Mucosa of descending colon (tissue), 1 donor: Measurements from ENCODE around the genes KCNJ11 and LDHC.

GRCh38 chr11:17388594-17388977 lies at the start of gene KCNJ11:
Gene KCNJ11, minus strand, starts transcription at chr11:17388659.
- PRO-cap = no peak

DNA sequence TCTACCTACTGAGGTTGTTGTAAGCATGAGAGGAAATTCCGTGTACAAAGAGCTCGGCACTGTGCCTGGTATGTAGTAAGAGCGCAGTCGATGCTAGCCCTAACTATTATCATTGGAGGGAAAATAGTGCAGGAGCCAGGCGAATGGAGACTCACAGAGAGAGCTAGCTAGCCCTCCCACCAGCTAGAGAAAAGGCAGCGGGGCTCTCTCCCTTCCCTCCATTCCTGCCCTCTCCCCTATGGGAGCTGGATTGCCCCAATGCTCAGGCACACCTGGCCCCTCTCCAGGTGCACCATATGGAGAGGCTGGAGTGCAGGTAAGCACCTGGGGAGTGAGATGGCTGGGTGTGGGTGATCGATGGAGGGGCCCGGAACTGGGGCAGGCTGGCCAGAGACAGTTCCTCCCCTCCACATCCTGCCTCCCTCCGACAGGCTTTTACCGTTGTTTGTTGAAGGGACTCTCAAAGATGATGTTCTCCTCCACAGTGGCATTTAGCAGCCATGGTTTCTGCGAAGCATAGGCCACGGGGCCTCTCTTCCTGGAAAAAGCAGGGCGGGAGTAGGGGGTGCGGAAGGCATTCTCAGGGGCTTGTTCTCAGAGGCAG lies 25.7 kb upstream of the KCNJ11 start:
- PRO-cap = no peak

GRCh38 chr11:17506670-17507113 lies 30.0 kb upstream of the ABCC8 start:
- PRO-cap = no peak

DNA sequence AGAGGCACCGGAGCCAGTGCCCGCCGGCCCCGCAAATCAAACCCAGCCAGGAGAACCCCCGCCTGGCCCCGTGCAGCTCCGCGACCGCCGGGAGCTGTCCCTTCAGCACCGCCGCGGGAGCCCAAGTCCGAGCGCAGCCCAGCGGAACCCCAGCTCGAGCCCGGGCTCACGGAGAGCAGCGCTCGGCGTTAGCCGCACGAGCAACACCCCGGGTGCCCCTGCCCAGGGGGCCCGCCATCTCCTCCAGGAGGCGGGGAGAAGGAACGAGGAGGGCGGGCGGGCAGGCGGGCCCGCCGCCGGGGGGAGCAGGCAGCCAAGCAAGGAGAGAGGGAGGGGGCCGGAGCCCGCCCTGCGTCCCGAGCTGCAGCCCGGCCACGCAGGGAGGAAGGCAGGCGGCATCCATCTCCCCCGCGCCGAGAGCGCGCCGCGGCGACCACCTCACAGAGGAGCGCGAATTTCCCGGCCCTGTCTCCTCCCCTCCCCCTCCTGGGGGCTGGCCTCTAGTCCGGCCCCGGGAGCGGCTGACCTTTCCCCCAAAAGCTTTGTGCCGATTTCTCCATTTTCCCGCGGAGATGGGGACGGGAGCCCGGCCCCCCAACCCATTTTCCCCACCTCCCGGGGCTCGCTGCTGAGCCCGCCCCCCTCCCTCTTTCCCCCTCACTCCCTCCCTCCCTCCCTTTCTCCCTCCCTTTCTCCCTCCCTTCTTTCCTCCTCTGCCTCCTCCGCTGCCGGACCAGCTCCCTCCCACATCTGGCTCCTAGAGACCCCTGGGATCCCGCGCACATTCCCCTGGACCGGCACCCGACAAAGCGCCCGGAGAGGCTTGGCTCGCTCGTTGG lies 655 bp downstream of the KCNC1 start:
- PRO-cap = no peak

DNA sequence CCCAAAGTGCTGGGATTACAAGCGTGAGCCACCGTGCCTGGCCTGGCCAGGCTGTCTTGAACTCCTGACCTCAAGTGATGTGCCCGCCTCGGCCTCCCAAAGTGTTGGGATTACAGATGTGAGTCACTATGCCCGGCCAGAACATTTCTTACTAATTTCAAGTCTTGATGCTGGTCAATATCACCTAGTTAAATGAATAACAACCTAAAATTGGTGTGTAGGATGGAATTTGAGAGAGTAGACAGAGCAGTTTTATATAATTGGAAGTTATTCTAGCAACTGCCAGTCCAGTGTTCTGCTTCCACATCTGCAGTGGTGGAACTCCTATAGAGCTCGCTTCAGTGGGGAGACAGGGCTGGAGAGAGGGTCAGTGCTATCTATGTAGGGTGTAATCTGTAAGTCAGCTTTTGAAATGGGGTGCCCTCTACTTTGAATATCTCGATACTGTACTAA lies 4.5 kb downstream of the LDHA start:
- PRO-cap = no peak

GRCh38 chr11:18402735-18403202 lies 8.4 kb downstream of the LDHA start:
- PRO-cap = no peak

GRCh38 chr11:18412078-18412435 lies at the start of gene LDHC:
Gene LDHC, plus strand, starts transcription at chr11:18412318.
- PRO-cap = no peak

GRCh38 chr11:18650680-18651522 lies 16.8 kb upstream of the SPTY2D1 start:
- PRO-cap = unidirectional peak, minus-strand start at chr11:18651286

DNA sequence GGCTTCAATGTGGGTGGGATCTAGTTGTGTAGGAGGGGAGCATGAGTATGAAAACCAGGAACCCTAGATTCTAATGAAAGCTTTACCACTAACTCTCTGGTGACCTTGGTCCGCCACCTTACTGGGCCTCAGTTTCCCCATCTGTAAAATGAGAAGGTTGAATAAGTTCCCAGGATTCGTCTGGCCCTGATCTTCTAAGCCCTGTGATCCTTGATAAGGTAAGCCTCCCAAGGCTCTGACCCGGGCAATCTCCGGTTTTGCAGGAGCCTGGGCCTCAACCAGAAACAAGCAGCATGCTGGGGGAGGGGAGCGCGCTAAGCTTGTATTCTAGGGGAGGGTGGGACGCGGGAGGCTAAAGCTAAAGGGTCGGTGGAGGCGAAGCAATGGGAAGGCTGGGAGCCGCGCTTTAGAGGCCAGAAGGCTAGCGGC lies 868 bp downstream of the PTPN5 start:
- PRO-cap = no peak

DNA sequence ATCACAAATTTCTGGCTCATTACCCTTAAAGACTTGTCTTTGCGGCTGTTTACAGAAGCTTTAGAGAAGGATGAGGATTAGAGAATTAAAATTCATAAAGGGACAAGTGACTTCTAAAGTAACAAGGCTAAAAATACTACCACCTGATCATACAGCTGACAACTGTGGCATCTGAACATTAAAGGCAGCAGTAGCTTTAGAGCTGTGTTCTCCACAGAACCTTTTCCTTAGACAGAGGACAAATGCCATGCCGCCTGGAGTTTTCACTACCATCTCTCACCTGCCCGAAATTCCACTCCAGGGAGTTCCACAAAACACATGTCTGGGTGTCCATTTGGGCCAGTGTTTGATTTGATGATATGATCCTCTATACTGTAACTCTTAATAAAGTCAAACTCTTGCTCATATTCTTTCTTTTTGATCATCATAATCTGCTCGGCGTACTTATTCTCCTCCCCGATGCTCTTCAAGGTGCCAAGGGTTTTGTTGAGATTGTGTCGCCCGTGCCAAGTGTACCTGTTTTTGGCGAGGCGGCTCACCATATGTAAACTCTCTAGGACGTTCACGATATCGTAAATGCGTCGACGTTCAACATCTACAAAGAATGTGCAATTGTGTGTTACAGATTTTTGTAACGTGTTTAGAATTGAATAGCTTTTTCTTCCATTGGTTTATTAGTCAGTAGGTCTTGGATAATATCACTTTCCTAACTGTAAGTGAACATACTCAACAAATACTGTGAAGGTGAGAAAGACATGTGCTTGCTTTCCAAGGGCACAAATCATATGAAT lies 6.1 kb downstream of the E2F8 start:
- PRO-cap = no peak

- PRO-cap = no peak
Observed at GRCh38 chr11:19242328-19243081, 1.8 kb upstream of the E2F8 start.

DNA sequence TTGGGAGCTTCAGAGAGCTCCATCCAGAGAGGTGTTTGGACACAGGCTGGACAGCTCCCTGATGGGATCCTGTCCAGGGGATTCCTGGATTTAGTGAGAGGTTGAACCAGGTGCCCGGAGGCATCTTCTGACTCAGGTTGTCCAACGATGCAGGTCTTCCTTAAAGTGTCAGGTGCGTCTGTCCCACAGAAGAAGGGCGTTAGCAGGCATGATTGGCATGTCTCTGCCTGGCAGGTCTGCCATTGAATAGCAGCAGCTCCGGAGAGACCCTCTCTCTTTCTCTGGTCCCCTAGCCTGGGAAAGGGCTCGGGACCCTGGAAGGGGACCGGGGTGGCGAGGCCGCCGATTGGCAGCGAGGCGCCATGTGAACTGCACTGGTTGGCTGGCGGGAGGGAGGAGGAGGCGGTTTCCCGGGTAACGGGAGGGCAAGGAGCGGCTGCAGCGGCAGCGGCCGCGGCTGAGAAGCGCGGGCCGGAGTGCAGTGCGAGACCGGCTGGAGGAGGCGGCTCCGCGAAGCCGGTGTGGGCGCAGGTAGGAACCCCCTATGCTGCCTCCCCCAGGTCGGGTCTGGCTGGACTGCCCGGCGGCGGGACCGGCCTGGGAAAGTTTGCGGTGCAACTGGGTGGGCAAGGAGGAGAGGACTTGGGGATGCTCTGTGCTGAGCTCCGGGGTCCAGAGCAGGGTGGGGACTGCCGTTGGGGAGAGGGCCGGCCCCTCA lies 104.2 kb upstream of the E2F8 start:
- PRO-cap = no peak

DNA sequence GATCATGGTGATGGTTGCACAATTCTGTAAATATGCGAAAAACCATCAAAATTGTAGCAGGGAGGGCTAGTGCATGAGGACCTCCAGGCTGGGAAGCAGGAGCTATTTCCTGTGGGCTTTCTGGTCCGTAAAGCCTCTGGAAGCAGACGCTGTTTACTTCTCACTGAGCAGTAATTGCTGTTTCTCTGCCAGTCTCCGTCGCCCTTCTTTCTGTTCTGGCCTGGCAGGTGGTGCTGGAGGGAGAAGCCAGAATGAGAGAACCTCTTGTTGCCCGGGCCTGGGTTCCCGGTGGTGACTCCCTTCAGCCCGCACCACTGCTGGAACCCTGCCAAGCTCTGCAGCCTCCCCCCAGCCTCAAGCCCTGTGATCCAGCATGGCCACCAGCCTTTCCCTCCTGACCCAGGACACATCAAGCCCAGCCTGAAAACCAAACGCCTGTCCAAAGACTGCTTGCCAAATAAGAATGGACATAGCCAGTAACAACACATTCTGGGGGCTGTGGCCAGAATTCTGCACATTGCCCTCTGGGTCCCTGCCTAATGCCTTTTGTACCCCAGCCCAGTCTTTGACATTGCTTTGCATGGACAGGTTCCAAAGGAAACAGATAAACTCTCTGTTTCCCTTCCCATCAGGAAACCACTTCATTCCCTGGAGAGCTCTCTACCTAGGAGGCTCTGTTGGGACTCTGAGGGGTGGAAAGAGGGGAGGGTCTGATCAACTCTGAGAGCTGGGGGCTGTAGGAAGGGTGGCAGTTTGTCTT lies 201.0 kb upstream of the NAV2 start:
- PRO-cap = no peak

GRCh38 chr11:19633172-19633751 lies 79.4 kb upstream of the NAV2 start:
- PRO-cap = no peak

DNA sequence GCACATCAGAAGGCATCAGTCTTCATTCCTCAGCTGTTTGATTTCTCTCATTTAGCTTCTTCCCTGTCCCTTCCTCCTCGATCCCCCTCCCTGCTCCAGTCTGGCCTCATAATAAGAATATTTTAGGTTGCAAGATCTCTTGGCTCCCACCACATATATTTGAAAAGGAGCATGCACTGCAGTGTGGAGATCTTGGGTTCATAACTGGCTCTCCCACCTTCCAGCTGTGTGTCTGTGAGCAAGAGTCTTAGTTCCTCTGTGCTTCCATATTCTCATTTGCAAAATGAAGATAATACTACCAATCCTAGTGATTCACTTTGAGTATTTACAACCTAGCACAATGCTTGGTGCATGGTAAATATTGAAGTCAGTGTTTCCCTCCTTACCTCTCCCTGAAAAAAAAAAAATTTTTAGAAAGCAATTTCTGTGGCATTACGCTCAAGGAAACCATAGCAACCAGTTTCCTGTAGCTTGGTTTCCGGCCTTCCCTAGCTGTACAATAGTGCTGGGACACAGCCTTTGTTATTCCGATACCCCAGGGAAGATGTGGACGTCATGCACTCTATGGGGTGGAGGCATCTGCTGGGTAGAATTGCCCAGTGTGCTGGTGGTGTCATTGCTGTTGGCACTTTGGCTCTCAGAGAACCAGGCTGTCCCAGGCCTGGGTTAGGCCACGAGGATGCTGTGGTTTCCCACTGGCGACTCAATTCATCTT lies 36.4 kb upstream of the NAV2 start:
- PRO-cap = no peak

- PRO-cap = no peak
Observed at GRCh38 chr11:19698362-19698705, 14.3 kb upstream of the NAV2 start.

DNA sequence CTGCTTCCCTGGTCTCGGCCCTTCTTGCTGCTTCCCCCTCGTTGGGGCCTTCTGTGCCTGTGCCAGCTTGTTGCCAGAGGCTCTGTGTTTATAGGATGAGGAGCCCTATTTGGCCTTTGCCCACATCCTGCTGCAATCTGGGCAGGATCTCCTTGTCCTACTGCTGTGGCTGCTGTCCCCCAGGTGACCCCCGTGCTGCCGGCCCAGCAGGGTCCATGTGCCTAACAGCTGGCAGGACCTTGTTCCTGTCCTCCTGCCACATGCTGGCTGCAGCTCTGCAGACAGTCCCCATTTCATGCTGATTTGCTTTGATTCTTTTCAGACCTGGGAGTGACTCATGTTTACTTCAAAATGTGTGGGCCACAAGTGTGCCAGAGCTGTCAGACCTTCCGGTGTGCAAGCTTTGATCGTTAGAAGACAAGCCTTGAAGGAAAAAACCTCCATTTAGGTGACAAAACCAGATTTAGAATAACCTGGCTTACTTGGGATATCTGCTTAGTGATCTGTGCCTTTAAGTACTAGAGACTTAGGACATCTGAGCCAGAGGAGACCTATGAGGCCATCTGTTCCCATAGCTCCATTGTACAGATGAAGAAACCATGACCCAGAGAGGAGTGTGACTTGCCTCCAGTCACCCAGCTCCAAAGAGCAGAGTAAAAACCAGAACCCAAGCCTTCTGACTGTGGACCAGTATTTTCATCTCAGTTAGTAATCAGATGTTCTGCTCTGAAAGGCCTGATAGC lies 11.1 kb downstream of the NAV2 start:
- PRO-cap = unidirectional peak, minus-strand start at position 295 of the sequence

DNA sequence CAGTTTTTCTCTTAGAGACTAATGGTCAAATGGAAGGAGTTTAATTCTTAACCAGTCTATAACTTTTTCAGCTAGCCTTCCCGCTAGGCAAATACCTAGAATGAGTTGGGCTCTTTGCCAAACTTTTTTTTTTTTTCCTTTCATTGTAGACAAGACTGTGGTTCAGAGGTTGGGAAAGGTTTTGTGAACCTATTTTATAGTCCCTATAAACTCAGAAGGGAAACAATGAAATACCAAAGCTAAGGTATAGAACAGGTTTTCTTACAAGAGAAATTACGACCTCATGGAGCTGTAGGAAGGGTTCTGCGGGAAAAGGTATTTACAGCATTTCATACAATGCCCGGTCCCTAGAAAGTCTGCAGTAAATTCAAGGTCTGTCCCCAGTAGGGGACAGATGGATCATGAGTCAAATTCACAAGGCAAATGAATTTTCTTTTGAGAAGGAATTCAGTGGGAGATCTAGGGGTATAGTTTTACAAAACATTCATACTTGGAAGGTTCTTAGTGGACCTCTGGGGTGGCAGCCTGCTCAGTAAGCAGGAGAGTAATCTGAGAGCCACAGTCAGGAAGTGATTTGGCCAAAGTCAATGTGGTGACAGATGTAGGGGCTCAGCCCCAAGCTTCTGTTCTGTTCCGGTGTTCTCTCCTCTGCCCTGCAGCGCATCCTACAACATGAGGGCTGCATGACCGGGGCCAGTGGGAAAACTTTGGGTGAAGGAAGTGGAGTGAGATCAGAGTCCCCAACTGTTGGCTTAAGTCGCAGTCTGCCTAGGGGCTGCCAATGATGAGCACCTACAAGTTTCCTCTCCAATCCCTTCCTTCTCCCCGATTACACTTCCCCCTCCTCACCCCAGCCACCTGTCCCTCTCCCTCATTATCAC lies 146.7 kb downstream of the DBX1 start:
- PRO-cap = no peak

DNA sequence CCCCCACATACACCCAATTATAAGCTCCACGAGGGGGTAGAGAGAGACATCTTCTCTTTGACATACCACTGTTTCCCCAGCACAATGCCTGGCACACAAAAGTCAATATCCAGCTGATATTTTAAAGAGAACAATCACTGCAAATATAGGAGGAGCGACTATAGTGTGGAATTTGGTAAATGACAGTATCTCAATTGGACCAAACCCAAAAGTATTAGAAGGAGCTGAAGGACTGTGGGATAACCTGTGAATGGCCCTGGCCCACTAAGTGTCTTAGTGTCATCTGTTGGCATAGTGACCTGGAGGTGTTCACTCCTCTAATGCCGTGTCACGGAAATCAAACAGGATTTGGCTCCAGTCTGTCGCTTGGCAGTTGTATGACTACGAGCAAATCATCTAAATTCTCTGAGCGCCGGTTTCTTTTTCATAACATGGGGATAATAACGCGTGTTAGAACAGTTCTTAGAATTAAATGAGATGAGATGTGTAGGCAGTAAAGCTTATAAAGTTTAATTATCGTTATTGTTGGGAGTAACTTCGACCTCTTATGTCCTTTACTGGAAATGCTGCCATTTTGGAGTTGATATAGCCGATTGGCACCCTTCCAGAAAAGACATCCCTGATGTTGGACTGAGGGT lies 144.5 kb downstream of the DBX1 start:
- PRO-cap = no peak

DNA sequence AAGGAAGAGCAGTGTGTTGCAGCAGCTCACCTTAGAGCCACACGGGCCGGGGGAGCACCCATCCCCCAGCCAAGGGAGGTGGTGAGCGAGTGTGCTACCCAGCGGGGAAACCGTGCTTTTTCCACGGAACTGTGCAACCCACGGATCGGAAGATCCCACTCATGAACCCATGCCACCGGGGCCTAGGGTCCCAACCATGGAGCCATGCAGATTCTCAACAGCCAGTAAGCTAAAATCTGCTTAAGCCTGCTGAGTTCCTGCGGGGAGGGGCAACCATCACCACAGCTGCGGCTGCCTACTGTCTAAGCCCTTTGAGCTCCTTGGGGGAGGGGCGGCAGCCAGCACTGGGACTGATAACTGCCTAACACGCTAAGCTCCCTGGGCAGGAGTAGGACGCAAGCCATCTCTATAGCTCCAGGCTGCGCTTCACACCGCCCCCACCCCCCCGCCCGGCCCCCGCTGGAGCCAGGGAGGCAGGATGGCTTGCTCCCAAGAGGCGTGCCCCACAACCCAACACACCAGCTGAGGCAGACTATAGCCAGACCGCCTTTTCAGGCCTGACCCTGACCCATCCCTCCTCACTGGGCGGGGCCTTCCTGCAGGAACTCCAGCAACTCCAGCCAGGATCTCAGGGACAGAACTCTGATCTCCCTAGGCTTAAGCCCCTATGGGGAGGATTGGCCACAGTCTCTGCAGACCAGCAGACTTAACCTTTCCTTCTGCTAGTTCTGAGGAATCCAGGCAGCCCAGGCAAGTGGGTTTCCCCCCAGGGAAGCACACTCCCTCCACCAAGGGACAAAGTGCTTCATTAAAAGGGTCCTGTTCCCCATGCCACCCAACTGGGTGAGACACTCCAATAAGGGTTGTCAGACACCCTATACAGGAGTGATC lies 20.7 kb upstream of the HTATIP2 start:
- PRO-cap = no peak